Iris pigment epithelial cell (primary cell): ENCODE measurements around the genes KIRREL1, SMIM42, SPTA1, AIM2 and SLAMF9.

- RRBS = 3% methylated on average over 3 of the region's 13 CpGs
Observed at GRCh38 chr1:156894577-156895568, 1.4 kb downstream of the PEAR1 start.

GRCh38 chr1:156936908-156937668 is 16.7 kb downstream of the LRRC71 start:
- RRBS = no CpG with 5 or more reads among the region's 16 CpGs

GRCh38 chr1:157014327-157015337 is 30.9 kb downstream of the ARHGEF11 start:
- RRBS = no CpG with 5 or more reads among the region's 7 CpGs

- RRBS = no CpG with 5 or more reads among the region's 28 CpGs
Observed at GRCh38 chr1:157046229-157046700, 723 bp upstream of the ARHGEF11 start.

DNA sequence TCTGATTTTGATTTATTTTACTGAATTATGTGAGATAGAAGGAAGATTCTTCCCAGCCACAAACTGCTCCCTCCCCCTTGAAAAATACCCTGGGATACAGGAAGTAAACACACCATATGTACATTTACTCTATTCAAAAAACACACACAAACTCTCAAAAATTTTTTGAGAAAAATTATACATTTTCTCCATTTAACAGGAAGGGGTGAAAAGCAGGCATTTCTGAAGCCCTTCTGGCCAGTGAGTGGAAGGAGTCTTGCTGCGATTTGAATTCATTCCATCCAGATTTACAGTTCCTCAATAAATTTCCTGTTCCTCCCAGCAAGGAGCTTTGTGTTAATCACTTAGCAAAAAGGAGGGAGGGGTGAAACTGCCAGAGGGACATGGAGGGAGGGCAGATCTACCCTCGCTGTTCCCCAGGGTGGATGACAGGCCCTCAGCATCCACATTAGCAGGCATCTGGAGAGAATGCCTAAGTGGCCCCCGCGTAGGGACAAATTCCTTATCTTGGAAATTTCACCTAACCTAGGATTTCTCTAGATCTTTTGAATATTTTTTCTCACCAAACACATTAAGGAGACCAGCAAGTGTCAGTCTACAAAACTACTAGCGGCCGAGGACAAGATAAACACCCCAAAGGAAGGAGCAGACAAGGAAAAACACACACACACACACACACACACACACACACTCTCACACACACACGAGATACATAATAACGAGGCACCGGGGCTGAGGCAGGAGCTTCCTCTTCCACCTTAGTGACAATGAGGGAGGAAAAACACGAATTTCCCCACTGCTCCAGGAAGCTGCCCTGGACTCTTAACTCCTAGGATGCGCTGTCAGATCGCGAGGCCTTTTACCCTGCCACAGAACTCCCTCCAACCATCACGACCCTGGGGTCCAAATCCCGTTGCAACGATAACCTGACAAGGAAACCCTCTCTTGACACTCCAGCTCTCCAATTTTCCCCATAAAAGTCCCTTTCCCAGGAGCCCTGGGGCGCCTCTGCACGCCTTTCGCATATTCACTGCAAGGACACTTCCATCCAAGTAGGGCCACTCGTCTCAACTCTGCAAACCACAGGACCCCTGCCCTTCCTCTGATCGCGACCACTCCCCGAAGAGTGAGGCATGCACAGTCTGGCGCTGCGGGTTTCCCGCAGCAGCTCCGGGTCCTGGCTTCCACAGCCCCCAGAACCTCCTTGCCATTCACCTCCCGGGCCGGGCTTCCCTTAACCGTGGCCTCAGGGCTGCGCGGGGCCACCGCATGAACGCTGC is 904 bp downstream of the ETV3 start:
- RRBS = 0% methylated on average over 1 of the region's 34 CpGs

- RRBS = 2% methylated on average over 5 of the region's 49 CpGs
Observed at GRCh38 chr1:157992759-157993745, at the start of gene KIRREL1. Gene KIRREL1, plus strand, starts transcription at chr1:157993645.

DNA sequence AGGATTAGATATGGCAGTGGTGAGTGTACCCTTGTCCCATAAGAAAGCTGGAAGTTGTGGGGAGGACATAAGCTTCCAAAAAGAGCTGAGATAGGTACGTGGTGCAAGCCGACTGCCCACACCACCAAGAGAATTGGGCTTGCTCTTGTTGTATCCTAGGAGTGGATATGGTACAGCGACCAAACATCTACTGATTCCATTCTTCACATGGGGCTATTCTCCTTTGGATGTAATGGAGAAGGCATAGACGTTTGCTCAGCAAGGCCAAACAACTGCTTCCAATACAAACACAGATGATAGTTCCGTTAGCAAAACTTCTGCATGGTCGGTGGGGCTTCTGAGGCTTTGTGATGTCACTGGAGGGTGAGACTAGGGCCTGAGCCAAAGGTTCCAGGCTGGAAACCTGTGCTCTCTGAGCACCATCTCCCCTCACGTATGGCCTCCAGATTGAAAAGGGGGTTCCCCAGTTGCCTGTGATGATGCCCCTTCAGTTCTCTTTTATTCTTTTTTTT is at the start of gene SMIM42:
Gene SMIM42, minus strand, starts transcription at position 296 of the 512 bp plus-strand sequence.
- RRBS = no CpG with 5 or more reads among the region's 7 CpGs

- RRBS = no CpG with 5 or more reads among the region's 5 CpGs
Observed at GRCh38 chr1:158686453-158686993, at the start of gene SPTA1. Gene SPTA1, minus strand, starts transcription at chr1:158686715.

GRCh38 chr1:159000491-159001037 is 2.0 kb downstream of the PYDC5 start:
- RRBS = no CpG with 5 or more reads among the region's 1 CpG

DNA sequence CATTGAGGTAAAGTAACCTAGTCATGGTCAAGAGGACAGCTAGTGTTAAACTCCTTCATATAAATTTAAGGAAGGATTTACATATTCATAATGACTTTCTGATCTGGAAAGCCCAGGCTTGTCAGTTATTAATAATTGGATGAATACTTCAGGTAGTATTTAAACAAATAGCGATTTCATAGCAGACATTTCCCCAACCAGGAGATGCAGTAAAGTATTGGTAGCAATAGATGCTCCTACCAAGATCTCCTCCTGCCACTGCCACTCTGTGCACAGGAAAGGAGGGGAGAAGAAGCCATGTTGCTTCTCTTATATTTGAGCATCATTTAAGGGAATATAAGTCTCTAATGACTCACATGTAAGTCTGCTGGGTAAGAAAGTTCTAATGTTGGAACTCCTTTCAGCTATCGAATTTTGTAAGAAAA is 476 bp upstream of the IFI16 start:
- RRBS = no CpG with 5 or more reads among the region's 2 CpGs

DNA sequence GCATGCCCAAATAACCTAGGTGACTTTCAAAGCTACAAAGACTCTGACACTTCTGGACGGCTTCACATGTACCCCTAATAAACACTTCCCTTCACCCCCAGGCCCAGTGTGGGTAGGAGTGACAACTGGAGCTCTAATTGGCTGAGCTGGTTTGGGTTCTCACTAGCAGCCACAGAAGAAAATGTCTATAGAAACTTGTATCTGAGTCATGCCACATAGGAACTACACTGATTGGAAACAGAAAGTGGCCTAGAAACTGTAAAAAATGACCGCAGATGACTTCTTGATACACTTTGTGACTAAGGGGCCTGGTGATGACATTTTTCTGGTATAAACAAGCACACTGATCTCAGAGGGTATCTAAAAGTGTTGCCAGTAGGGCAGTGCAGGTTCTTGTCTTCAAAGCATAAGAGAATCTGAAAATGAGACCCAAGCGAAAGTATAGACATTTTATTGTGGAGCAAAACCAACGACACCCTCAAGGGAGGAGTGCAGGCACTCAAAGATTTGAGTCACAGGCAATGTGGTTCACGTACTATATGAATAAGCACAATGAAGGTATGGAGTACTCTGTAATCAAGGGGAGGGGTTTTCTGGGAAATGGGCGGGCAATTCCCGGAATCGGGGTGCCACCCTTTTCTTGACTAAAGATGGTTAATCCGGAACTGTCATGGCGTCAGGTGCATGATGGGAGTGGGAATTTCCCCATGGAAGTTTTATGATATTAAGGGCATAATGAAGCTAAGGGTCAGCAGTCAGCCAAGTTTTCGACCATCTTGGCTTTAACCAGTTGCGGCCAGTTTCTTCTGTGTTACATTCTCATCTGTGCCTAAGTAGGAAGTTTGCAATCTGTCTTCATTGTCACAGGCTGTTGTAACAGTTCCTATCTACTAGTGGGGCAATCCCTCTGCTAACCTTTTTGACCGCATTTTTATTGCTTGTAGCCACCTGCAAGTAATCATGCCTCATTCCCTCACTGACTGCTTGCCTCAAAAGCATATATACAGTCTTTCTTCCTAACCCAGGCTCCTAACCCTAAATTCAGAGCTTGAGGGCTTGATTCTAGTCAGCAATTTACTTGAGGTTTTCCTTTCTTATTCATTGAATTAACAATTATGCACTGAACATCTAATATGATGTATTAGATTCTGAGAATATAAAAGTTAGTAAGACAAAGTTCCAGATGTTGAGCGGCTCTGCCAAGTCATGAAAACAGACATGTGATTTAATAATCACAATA is at the start of gene AIM2:
Gene AIM2, minus strand, starts transcription at position 54 of the 1,240 bp plus-strand sequence.
- RRBS = 100% methylated on average over 3 of the region's 14 CpGs

DNA sequence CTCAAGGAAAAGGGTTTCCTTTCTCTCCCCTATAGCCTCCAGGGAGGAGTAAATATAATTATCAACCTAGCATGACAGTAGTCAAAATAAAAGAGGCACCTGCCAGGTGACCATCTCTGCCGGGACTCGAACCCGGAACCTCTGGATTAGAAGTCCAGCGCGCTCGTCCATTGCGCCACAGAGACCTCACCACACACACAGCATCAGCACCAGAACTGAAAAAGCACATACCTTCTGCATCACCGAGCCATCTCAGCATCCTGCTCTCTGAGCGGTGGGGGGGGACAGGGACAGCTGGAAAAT is 30.0 kb upstream of the CADM3 start:
- RRBS = no CpG with 5 or more reads among the region's 9 CpGs

DNA sequence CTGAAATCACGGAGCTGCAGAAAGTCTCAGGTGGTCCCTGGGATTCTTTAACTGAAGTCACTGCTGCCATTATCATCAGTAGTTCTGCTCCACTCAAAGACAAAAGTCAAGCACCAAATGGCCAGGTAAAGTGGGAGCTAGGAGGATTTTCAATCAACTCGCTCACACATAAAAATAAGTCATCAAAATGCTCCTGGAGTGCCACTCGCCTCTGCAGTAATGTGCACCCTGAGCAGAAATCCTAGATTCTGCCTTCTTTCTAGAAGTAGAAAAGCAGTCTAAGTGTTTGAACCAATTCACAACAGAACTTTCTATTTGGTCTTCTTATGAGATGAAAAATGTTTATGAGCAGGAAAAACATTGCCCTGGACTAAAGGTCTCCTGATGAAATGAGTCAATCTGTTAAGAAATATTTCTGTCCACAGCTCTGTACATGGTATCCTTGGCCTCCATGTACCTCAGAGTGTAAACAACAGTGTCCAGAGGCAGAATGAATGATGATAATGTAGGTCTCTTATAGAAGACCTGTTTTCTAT is 6.3 kb upstream of the APCS start:
- RRBS = no CpG with 5 or more reads among the region's 3 CpGs

- RRBS = no CpG with 5 or more reads among the region's 1 CpG
Observed at GRCh38 chr1:159583148-159583753, 4.4 kb upstream of the APCS start.

DNA sequence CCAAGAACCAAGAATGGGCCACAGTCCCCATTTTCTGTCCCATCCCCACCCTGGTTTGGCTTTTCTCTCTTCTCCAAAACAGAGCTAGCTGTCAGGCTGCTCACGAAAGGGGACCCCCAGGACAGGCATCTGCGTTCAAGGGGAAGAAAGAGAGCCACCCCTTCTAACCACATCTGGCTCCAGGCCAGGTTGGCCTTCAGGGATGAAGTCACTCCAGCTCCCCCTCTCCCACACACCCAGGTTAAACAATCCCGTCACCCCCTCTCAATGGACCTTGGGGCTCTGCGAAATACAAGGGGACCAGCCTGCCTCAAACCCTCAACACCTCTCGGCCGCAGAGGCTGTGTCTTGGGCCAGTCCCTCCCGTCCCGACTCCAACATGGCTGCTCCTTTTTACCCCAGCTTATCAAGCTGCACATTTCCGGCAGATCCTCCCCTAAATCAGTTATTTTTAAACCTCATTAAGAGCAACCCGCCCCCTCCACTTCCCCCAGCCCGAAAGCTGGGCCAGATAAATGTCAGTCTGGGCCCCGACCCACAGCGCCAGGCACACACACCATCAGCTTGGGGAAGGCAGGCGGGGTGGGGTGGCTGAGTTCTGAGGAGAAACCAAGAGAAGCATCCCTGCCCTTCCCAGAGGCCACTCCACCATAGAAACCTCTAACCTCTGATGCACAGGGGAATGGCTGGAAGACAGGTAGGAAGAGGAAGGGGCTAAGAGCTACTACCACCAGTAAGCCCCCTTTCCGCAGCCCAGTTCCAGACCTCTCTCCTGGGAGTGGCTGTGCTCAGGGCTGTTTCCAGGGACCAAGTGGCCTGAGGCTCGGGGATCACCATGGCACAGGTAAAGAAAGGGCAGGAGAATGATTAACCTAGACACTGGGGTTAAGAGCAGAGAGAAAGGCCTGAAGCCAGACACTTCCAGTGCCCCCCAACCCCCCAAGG is 3.2 kb downstream of the TAGLN2 start:
- RRBS = no CpG with 5 or more reads among the region's 16 CpGs

- RRBS = 49% methylated on average over 5 of the region's 50 CpGs
Observed at GRCh38 chr1:159929194-159930136, 4.2 kb upstream of the TAGLN2 start.

- RRBS = no CpG with 5 or more reads among the region's 6 CpGs
Observed at GRCh38 chr1:159954131-159954684, at the start of gene SLAMF9. Gene SLAMF9, minus strand, starts transcription at chr1:159954237.

- RRBS = 29% methylated on average over 1 of the region's 14 CpGs
Observed at GRCh38 chr1:160116124-160117253, 930 bp downstream of the ATP1A2 start.

GRCh38 chr1:160191689-160192159 is 1.3 kb downstream of the CASQ1 start:
- RRBS = no CpG with 5 or more reads among the region's 3 CpGs

DNA sequence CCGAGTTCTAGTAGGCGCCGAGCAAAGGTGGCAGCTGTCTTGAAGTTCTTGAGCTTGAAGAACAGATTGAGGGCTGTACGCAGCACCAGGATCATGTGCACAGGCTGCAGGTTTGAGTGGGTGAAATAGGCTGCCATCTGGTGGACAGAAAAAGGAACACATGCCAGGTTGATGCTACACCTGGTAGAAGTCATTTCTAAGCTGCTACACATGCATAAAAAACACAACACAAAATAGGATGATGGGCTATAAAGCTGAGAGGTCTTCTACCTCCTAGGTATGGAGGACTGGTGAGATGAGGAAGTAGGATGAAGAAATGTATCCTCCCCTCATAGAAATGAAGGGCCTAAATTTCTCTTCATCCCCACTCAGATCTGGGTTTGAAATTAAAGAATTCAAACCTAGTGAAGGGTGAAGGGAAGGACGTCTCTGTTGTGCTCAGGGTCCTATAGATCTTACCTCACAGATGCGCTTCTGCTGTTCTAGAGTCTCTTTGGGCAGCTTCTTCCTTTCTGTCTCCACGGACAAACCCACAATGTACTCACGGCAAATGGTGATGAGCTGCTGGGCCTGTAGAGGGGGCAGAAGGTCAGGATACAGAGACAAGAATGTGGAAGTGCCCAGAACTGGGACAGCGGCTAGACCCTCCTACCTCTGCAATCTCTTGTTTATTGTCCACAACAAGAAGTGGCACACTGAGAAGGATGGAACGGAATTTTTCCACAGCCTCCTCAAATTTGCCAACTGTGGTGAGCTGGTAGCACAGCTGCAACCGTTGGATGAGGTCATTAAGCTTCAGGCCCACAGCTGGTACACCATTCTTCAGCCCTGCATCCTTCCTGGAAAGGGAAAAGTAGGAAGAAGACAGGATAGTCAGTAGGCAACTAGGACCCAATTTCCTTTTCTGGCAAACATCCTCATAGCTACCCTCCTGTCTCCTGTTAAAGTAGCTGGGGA is 6.7 kb upstream of the PEX19 start:
- RRBS = no CpG with 5 or more reads among the region's 11 CpGs